ENCODE measurements around a stretch of chr4.

DNA sequence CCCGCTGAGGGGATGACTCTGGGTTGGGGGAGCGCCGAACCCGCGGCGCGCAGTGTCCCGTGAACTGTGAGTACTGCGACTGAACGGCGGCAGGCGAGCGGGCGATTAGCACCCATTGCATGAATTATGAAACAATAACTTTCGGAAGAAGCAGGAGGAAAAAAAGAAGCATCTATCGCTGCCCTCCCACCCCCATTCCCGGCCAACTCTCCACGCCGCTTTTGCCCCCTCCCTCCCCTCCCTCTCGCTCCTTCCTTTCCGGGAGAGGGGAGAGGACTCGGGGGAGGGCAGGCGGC is 836 bp downstream of the PCDH7 start:
- PRO-cap, 4 experiments, result no peak in any of the 4 experiments
- RAMPAGE, long total RNA, 2 experiments, result no peak in any of the 2 experiments

DNA sequence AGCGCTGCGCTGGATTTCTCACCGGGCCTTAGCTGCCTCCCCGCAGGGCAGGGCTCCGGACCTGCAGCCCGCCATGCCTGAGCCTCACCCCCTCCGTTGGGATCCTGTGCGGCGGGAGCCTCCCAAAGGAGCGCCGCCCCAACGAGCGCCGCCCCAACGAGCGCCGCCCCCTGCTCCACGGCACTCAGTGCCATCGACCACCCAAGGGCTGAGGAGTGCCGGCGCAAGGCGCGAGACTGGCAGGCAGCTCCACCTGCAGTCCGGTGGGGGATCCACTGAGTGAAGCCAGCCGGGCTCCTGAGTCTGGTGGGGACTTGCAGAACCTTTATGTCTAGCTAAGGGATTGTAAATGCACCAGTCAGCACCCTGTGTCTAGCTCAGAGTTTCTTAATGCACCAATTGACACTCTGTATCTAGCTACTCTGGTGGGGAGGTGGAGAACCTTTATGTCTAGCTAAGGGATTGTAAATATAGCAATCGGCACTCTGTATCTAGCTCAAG is 1276.5 kb downstream of the PCDH7 start:
- PRO-cap, 4 experiments, result no peak in any of the 4 experiments
- RAMPAGE, long total RNA, 2 experiments, result no peak in any of the 2 experiments

DNA sequence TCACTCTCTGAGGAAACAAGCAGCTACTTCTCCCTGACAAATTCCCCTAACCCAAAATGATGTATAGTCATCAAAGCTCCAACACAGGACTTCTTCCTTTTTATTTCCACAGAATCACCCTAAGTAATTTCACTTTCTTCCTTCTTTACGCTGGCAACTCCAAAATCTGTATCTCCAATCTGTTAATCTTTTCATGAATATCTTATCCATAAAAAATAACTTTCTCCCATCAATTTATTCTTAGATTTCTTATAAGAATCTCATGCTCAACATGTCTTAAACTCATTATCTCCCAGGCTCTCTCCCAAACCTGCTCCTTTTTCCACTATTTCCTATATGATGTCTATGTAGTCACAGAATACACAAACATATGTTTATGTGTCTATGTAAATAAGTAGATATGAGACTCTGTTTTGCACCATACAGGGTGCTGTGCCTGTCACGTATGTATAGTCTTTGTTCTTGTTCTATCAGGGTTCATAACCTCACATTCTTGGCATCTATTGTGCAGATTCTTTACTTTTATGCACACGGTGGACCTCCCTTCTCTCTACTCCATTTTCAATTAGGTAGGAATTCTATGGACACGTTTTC is 101.5 kb downstream of the ARAP2 start:
- PRO-cap, 4 experiments, result no peak in any of the 4 experiments
- RAMPAGE, long total RNA, 2 experiments, result no peak in any of the 2 experiments

- PRO-cap, 4 experiments, result no peak in any of the 4 experiments
- RAMPAGE, long total RNA, 2 experiments, result no peak in any of the 2 experiments
Measured at GRCh38 chr4:36148874-36149688, 95.2 kb downstream of the ARAP2 start.

DNA sequence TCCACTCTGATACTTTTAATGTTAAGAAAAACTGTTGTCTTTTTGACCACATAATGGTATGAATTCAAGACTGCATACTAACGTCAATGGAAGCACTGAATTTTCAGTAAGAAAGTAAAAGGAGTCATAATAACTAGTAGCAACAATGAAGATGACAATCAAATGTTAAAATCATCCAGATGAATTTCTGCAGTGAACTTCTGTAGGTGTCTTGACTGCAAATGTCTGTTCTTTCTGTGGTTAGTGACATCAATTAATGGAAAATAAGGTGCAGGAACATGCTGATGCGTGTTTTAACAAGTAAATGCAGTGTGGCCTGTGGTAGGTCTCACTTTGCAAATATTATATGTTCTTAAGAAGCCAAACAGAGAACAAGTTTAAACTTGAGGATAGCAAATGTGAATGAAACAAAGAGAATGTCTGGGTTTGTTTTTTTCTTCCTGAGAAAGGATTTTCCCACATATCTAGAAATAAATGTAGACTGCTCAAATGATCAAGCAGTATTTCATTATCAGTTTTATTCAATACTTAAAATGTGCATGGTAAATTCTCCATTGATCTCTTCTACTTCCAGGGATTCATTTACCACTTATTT is 2.6 kb upstream of the DTHD1 start:
- PRO-cap, 4 experiments, result no peak in any of the 4 experiments
- RAMPAGE, long total RNA, 2 experiments, result no peak in any of the 2 experiments

DNA sequence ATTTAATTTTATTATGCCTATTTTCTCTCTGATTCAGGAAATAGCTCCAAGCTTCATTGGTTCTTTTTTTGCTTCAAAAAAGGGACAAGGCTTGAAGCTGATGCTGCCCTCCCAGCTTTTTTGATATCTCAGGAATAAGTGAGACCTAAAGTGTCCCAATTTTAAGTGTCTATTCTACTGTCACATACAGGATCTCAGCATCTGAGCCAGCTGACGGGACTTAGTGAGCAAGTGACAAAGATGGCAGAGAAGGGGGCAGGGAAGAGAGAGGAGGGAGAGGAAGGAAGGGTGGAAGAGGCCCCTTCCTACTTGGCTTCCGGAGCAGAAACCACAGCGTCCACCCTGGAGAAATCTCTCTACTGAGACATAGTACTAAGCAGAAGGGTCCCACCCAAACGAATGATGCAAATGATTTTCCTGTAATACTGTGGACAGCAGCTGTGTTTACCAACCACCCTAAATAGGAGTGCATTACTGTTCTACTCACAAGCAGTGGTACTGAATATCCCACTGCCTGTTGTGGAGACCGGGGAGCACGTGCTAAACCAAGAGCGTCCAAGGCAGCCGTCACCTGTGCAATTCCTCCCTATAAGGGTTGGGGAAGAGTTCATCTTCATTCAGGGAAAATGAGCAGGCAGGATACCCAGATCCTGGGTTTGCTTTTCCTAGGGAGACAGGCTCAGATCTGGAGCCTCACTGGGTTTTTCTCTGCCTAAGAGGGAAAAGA is 29.3 kb downstream of the DTHD1 start:
- PRO-cap, 4 experiments, result no peak in any of the 4 experiments
- RAMPAGE, long total RNA, 2 experiments, result no peak in any of the 2 experiments

GRCh38 chr4:37197731-37198114 is 46.8 kb upstream of the NWD2 start:
- PRO-cap, 4 experiments, result no peak in any of the 4 experiments
- RAMPAGE, long total RNA, 2 experiments, result no peak in any of the 2 experiments

- PRO-cap, 4 experiments, result peak in 3 of 4 experiments; most common plus-strand start chr4:37453245 (in 1)
- RAMPAGE, long total RNA, 2 experiments, result no peak in any of the 2 experiments
Measured at GRCh38 chr4:37452946-37453724, 590 bp upstream of the C4orf19 start.

DNA sequence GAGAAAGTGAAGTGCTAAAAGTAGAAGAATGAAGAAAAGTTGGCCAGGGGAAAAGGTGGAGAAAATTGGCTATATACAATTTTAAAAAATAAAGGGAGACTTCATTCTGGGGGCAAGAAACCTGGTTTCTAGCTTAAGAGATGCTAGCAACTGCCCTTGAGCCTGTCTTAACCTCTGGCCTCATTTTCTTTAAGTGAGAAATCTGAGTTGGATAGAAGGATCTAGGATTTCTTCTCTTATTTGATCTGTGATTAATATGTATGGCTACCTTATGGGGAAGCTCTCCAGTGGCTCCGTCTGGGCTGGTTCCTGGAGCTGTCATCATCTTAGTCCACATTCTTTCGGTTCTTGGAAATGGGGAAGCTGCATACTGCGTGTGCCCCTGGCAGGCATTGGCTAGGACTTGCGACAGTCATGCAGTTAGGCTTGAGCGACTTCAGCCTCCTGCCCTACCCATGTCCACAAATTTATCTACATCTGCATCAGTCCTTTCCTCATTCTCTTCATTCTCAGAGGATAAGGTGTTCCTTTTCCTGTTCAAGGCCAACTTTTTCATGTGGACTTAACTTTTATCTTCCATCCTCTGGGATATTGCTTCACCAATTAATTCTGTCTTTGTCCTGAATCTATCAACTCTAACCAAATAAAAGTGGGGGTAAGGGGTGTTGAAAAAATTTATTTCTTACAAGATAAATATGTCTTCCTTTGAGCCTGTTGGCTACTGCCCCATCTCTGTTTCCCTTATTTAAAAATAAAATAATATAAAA is 18.2 kb downstream of the C4orf19 start:
- PRO-cap, 4 experiments, result no peak in any of the 4 experiments
- RAMPAGE, long total RNA, 2 experiments, result no peak in any of the 2 experiments

- PRO-cap, 4 experiments, result no peak in any of the 4 experiments
- RAMPAGE, long total RNA, 2 experiments, result no peak in any of the 2 experiments
Measured at GRCh38 chr4:37590324-37590895, 95.8 kb downstream of the RELL1 start.

GRCh38 chr4:37976388-37976889 is 16.2 kb downstream of the PTTG2 start:
- PRO-cap, 4 experiments, result peak in 3 of 4 experiments; most common plus-strand start chr4:37976663 (in 3); most common minus-strand start chr4:37976594 (in 2)
- RAMPAGE, long total RNA, 2 experiments, result no peak in any of the 2 experiments

GRCh38 chr4:37977745-37978186 is 17.6 kb downstream of the PTTG2 start:
- PRO-cap, 4 experiments, result peak in 4 of 4 experiments; most common plus-strand start chr4:37978110 (in 2); most common minus-strand start chr4:37977926 (in 2)
- RAMPAGE, long total RNA, 2 experiments, result no peak in any of the 2 experiments

DNA sequence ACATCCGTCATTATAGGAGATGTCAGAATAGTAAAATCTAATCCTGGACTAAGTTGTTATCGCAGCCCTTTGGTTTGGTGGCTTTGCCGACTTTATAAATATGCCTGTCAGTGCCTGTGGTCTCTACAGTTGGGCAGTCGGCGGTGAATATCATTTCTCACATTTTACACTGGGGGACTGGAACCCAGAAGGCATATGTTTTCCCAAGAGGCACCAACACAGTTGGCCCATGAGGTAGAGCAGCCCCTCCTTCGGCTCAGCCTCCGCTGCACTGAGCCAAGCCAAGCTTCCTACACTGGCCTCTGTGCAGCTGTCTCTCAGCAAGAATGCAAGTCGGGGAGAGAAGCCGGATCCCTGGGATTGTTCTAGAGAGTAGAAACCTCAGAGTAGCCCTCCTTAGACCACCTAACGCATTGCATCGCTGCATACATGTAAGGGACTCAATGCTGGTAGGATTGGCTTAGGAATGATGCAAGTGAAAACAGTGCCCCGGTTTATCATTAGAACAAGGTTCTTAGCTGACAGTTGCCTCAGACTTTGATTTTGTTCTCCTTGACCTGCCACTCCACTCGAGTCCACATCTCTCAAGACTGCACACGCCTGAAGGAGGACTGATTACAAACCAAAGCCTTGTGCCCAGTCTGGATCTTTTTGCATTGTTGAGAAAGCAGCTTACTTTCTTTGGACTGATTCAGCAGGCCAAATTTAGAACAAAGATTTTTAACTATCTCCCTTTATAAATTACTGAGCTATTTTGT is 125.3 kb downstream of the PTTG2 start:
- PRO-cap, 4 experiments, result no peak in any of the 4 experiments
- RAMPAGE, long total RNA, 2 experiments, result no peak in any of the 2 experiments

DNA sequence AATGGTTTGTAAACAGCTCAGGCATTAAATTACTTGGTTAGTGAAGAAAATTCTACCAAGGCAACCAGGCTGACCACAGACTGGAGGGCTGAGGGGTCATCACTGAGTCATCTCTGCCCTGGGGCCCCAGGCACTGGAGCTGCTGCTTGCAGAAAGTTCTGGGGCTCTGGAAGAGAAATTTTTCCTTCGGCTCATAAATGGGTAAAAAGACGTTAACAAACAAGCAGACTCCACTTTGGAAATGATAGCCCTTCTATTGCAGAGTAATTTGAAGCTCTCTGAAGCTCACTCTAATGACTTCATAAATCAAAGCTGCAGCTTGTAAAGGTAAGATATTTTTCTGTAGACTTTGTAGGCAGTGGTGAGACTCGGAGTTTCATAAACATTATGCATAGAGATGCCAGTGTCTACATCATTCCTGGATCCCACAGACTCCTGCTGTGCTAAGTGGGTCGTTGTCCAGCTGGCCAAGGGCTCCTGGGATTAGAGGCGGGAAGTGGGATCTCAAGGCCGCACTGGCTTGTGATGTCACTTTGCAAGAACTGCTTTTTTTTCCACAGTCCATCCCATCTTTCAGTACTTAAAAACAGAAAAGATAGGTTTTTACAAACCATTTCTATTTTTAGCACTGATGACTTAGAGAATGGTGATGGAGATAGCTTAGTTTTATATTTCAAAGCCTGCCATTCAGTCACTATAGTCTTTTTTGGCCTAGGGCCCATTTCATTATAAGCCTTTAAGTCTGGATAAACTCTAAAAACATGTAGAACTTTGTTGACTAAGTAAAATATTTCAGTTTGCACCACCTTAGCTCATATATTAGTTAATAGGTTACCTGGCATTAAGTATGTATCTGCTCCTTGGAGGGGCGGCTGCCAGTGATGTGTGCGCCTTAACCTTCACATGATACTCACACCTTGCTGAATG is 159.8 kb downstream of the PTTG2 start:
- PRO-cap, 4 experiments, result no peak in any of the 4 experiments
- RAMPAGE, long total RNA, 2 experiments, result no peak in any of the 2 experiments

GRCh38 chr4:38140488-38141294 is 180.5 kb downstream of the PTTG2 start:
- PRO-cap, 4 experiments, result peak in 3 of 4 experiments; most common minus-strand start chr4:38140831 (in 3)
- RAMPAGE, long total RNA, 2 experiments, result no peak in any of the 2 experiments

- PRO-cap, 4 experiments, result peak in 2 of 4 experiments; most common minus-strand start chr4:38226362 (in 2)
- RAMPAGE, long total RNA, 2 experiments, result no peak in any of the 2 experiments
Measured at GRCh38 chr4:38226091-38226446, 265.9 kb downstream of the PTTG2 start.

GRCh38 chr4:38231644-38231908 is 271.4 kb downstream of the PTTG2 start:
- PRO-cap, 4 experiments, result no peak in any of the 4 experiments
- RAMPAGE, long total RNA, 2 experiments, result no peak in any of the 2 experiments

DNA sequence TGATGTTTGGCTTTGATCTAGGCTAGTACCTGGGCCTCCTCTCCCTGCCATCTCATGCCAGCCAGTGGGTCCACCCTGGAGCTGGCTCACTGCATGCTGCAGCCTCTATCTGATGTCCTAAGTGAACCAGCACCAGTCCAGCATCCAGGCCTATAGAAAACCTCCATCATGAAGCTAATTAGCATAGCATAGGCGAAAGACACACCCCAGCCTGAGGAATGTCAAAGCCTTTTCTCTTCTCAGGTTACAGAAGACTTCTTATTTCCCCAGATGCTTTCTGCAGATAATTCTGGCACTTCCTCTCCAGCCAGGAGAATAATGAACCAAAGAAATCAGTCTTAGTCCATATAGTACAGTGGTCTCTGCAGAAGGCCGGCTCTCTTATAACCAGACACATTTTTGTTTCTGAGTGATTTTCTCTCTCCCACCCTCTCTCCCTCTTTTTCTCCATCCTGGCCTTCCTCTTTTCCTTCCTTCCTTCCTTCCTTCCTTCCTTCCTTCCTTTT is 335.7 kb upstream of the KLF3 start:
- PRO-cap, 4 experiments, result no peak in any of the 4 experiments
- RAMPAGE, long total RNA, 2 experiments, result no peak in any of the 2 experiments

- PRO-cap, 4 experiments, result no peak in any of the 4 experiments
- RAMPAGE, long total RNA, 2 experiments, result no peak in any of the 2 experiments
Measured at GRCh38 chr4:38565384-38565846, 98.6 kb upstream of the KLF3 start.

DNA sequence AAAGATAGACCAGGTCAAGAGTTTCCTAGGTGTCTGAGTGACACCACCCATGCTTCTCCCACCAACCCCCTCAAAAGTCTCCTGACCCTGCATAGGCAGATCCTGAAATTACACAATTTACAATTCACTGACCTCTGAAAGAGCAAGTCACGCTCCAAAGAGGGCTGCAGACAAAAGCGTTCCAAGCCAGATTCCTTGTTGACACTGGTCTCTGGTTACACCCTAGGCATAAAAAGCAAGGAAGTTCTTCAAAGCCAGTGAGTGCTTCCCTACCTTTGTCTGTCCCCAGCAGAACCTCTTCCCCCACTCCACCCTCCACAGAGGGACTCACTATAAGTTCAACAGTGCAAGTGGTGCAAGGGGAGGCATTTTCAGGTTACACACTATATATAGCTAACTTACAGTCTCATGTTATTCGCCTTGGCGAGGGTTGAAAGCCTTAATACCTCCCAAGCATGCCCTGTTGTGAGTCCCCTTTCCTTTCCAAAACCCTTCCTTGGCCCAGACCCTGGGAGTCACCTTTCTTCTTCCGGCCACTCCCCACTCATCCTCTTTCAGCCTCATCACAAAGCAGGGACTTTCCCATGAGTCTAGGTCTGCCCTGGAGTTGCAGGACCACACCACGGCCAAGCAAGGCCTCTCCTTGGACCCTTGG is 58.1 kb upstream of the KLF3 start:
- PRO-cap, 4 experiments, result no peak in any of the 4 experiments
- RAMPAGE, long total RNA, 2 experiments, result no peak in any of the 2 experiments

Measured in right lobe of liver (tissue), 4 donors.